Measurements from ENCODE around the genes IL17C and CYBA.

DNA sequence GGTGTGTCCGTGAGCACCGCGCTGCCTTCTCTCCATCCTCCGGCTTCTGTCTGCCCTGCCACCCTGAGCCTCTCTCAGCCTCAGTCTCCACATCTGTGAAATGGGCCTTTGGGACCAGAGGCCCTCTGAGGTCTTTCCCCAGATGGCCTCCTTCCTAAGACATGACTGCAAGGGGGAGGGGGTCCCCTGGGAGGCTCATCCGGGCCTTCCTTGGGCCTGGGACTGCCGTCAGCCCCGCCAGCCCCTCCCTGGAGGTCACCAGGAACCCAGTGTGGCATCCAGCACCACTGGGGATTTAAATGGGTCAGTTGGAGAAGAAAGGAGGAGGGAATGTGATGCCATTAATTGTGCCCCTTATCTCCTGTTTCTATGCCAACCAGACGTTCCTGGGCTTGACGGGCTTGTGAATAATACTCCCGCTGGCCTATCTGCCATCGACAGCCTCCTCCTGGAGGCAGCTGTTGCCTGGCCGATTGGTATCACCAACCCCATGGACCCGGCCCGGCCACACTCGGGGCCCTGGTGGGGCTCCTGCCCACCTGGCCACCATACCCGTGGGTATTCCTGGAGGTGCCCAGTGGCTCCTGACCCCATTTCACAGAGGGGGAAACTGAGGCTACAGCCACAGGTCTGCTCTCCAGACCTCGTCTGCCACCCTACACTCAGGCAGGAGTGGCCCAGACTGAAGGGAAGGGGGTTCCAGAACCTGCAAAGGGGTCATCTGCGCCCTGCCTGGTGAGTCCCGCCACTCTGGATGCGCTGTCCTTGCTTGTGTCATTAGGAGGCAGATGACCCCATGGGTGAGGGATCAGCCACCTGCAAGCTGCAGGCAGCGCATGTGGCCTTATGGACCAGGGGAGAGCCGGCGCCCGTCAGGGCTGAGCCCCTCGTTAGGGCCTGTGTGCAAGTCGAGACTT is 5.3 kb downstream of the ZFPM1 start:
- PRO-cap = no peak

- PRO-cap = no peak
These were observed 26.3 kb downstream of the ZFPM1 start for GRCh38 chr16:88479385-88479695.

DNA sequence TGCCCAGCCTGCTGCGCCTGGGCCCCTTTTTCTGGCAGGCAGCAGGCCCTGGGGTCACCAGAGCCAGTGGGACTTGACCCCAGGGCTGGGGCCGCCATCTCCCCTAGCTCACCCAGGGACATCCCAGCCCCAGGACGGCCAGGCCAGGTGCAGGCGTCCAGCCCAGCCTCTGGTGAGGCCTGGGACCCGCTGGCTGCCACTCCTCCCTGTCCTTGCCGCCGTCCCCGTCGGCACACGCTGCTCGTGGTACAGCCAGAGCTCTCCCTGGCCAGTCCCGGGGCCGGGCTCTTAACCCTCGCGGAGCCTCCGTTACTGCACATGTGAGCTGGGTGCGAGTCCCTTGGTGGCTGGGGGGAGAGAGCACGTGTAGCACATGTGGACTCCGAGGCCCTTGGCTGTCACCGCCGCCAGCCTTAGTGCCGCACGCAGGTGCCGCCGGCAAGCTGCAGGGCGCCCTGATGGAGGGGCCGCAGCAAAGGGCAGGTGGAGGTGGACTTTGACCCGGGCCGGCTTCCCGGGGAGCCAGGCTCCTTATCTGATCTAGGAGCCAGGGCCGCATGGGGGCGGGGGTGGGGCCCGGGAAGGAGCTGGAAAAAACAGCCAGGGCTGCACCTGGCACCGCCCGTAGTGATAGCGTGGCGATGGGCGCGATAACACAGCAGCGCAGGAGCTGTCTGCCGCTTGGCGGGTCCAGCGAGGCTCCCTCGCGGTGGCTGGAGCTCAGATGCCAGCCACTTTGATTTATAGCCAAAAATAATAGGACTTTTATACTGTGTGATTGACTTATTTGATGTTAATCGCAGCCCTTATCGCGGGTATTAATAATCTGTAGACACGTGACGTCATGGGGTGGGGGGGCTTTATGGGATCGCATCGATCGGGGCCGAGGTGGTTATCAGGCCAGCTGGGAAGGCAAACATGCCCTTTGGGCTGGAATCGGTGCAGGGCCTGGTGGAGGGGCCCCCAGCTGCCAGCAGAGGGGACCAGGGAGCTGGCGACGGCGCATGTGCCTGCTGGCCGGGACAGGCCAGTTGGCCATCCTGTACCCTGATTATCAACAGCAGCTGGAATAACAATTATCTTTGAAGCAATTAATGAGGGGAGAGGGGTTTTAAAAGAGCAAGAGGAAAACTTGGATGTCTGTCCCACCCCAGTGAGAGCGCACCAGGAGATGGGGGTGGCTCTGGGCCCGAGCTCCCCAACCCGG is 35.1 kb downstream of the ZFPM1 start:
- PRO-cap = unidirectional peak, plus-strand start at position 976 of the sequence

GRCh38 chr16:88588608-88589229 is 18.5 kb downstream of the ZC3H18 start:
- PRO-cap = no peak

- PRO-cap = no peak
These were observed 29.7 kb downstream of the ZC3H18 start for GRCh38 chr16:88599652-88600613.

- PRO-cap = no peak
These were observed 21.1 kb upstream of the IL17C start for GRCh38 chr16:88617188-88617794.

- PRO-cap = no peak
These were observed at the start of gene IL17C for GRCh38 chr16:88638030-88638626. IL17C (plus strand) TSS chr16:88638572.

DNA sequence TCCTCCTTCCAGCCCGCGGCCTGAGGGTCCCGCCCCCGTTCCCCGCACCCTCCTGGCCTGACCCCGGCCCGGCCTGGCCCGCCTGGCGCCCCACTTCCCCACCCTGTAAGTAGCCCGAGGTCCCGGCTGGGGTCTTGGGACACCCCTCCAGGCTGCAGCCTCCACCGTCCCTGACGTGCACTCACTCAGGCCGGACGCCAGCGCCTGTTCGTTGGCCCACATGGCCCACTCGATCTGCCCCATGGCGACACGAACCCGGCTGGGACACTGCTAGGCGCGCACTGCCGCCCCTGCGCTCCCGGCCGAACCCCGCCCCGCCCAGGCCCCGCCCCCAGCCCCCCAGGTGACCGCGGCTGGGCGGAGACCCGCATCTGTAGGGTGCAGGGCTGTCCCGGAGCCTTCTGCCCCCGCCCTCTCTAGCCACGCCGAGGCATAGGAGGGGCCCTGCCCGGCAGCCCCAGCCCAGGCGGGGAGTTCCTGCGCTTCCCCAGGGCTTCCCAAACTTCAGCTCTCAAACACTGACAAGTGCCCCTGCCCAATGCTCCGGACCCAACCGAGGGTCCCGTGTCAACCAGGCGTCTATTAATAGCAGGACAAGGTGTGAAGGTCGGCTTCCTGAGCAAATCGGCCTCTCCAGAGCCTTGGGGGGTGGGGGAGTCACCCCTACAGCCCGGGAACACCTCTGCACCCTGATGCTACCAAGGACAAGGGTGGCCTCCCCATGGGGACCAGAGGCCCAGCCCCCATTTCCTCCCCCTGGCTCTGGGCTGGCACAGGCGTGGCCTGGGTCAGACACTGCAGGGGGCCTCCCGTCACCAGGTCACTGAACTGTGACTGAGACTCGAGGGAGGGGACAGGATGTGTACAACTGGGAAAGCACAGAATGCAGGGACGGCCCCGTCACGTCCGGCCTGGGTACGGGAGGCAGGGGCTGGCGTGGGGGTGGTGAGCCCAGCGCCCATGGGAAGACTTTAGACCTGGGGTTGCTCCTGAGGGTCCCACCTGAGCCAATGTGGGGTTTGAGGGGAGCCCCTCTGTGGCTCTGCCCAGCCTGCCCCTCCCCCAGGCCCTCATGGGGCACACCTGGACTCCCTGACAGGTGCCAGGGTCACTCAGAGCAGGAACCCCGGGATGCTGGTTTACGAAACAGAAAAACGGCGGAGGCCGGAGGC is at the start of gene CYBA:
CYBA (minus strand) TSS at position 283 of the 1,172 bp plus-strand sequence.
- PRO-cap = unidirectional peak, minus-strand start at position 283 of the sequence

GRCh38 chr16:88662180-88662682 is 660 bp downstream of the MVD start:
- PRO-cap = no peak

- PRO-cap = no peak
These were observed 11.0 kb upstream of the MVD start for GRCh38 chr16:88673593-88674520.

- PRO-cap = no peak
These were observed 8.0 kb downstream of the CTU2 start for GRCh38 chr16:88713936-88714969.

- PRO-cap = no peak
These were observed 38.7 kb downstream of the CTU2 start for GRCh38 chr16:88744829-88745507.

GRCh38 chr16:88759163-88759718 is 25.8 kb downstream of the PIEZO1 start:
- PRO-cap = no peak

DNA sequence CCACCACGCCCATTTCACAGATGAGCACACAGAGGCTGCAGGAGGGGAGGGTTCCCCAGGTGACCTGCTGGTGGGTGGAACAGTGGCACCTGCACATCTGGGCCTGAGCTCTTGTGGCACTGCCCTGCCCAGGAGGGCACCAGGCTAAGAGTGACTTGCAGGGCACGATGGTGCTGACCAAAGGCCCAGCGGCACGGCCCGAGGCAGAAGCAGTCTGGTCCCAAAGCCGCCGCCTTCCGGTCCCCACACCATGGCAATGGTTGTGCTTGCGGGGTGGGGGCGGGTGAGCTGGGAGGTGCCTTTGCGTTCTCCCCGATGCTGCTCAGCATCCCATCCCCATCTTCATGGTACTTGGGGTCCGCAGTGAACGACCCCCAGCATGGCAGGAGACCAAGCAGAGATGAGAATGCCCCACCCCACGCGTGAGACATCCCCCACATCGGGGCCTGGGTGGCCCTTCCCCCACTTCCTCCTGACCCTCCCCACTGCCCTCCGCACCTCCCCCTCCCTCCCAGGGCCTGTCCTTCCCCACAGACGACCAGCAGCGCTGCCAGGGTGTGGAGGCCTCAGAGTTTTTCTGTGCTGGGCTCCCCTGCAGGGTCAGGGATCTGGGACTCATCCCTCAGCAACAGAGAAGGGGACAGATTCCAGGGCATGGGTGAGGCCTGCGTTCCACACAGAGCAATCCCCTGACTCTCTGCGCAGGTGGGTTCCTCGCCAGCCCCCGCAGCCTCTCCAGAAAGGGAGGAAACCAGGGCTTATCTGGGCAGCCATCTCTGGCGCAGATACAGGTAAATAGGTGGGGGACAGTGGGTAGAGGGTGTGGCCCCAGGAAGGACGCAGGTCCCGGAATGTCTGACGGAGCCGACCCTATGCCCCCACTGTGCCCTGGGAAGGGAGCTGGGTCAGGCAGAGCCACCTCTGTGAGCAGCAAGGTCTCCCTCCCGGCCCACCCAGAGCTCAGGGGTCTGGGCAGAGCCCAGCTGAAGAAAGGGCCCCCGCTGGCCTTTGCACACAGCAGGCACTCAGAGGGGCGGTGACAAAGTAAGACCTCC is 23.4 kb downstream of the PIEZO1 start:
- PRO-cap = no peak

- PRO-cap = no peak
These were observed 6.8 kb downstream of the PIEZO1 start for GRCh38 chr16:88777984-88778821.

GRCh38 chr16:88810595-88811696 is 782 bp downstream of the APRT start:
- PRO-cap = bidirectional peak, plus-strand start at chr16:88811588, minus-strand start at chr16:88811444

GRCh38 chr16:88815830-88816385 is 4.2 kb upstream of the APRT start:
- PRO-cap = no peak

DNA sequence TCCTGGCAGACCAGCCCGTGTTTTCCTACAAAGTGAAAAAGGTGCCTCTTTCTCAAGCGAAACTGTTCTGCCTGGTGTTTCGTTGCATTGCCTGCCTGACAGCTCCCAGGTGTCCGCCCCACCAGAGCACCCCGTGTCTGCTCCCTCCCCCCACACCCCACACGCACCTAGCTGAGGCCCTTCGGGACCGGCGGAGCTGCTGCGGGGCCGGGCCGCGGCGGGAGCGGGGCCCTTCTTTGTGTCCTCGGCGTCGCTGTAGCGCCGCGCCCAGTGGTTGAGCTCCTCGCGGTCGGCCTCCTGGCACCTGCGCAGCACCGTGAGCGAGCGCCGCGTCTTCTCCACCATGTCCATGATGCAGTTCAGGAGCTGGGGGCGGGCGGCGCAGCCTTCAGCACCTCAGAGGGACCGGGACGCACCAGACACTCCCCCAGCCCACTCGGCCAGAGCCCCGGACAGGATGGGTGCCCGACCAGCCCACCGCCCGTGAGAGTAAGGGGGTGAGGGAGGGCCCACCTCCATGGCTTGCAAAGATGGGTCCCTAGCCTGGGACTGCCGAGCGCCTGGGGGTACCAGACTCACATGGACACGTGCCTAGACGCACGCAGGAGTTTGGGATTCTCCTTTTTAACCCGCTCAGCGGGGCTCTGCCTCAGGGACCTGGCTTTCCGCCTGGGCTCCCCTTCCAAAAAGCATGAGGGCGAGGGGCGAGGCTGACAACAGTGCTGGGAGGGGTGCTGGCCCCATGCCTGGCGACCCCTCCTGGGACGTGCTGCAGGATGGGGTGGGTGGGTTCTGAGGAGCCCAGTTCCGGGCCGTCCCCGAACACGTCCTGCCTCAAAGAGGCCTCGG is 14.9 kb upstream of the PABPN1L start:
- PRO-cap = no peak

- PRO-cap = no peak
These were observed 39.0 kb upstream of the PABPN1L start for GRCh38 chr16:88905537-88905849.

- PRO-cap = no peak
These were observed 9.8 kb downstream of the CBFA2T3 start for GRCh38 chr16:88967073-88967691.